Fibroblast of villous mesenchyme (primary cell): ENCODE measurements around the genes PDIA5 and KALRN.

DNA sequence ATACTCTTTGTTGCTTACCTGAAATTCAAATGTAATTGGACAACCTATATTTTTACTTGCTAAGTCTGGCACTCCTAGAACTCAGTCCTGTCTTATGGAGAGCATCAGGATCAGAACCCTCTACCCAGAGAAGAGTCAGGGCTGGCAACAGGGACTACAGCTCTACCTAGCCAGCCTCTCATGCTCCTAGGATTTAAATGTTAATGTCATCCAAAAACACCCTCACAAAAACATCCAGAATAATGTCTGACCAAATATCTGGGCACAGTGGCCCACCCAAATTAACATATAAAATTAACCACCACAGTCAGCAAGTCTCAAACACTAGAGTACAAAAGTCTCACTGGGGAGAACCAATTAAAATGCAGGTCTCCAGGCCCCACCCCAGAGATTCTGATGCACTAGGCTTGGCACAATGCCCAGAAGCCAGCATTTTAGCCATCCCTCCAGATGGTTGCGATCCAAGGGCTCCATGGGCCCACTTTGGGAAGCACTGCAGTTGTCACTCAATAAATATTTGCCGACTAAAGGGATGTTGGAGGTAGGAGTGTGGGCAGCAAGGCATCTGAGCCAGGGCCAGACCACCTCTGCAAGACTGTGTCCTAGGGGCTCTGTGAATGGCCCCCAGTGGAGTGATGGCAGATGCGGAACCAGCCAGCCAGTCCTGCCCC is 50.0 kb downstream of the SEMA5B start:
- CAGE, long polyA plus RNA: no peak

GRCh38 chr3:122993004-122993468 is 34.5 kb downstream of the SEMA5B start:
- CAGE, long polyA plus RNA: no peak

DNA sequence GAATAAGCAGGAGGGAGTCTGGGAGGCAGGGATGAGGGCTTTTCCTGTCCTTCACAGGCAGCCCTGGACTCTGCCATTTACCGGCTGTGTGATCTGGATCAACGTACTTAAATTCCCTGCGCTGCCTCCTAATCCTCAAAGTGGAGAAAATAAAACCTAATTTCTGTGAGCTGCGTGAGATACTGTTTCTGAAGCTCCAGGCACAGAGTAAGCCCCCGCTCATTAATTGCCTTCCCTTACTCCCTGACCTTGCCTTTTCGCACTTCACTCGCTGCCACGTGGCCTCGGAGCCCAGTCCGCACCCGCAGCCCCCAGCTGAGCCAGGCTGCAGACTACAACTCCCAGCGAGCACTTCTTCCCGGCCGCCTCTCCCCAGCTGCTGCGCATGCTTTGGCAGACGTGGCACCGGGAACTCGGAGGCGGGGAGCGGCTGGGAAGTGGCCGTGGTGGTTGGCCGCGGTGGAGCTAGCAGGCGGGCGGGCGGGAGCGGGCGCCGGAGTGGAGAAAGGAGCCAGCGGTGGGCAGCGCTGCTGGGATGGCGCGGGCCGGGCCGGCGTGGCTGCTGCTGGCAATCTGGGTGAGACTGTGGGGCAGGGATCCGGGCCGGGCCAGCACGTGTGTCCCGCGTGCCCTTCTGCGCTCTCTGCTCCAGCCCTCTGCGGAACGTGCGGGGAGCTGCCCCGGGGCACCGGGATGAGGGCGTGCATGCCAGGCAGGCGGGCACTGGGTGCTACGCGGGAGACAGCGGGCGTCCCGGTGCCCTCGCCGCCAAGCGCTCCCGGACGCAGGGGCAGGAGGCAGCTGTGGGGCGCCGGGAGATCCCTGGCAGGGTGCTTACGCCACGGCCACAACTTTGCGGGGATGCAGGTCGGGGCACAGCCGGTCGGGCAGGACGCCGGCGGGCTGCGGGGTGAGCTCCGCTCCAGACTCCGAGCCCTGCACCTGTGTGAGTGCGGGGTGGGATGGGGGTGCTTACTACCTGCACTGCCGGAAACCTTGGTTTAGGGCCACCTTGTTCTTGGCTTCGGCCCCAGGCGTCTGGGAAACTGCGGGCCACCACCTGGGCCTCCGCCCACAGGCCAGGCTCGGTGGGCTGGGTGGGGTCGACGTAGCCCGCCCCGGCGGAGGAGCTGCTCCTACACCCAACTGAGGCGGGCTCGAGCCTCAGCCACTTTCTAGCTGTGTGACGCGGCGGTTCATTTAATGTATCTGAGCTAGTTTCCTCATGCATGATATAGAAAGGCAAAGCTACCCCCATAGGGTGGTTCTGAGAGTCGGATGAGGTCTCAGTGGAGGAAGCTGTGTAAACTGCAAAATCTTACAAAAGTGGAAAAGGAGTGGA is at the start of gene PDIA5:
Gene PDIA5, plus strand, starts transcription at position 396 of the 1,342 bp plus-strand sequence.
- CAGE, long polyA plus RNA: no peak

- CAGE, long polyA plus RNA: no peak
Observed at GRCh38 chr3:123209298-123210276, 7.8 kb downstream of the SEC22A start.

GRCh38 chr3:123210277-123211556 is 9.0 kb downstream of the SEC22A start:
- CAGE, long polyA plus RNA: no peak

DNA sequence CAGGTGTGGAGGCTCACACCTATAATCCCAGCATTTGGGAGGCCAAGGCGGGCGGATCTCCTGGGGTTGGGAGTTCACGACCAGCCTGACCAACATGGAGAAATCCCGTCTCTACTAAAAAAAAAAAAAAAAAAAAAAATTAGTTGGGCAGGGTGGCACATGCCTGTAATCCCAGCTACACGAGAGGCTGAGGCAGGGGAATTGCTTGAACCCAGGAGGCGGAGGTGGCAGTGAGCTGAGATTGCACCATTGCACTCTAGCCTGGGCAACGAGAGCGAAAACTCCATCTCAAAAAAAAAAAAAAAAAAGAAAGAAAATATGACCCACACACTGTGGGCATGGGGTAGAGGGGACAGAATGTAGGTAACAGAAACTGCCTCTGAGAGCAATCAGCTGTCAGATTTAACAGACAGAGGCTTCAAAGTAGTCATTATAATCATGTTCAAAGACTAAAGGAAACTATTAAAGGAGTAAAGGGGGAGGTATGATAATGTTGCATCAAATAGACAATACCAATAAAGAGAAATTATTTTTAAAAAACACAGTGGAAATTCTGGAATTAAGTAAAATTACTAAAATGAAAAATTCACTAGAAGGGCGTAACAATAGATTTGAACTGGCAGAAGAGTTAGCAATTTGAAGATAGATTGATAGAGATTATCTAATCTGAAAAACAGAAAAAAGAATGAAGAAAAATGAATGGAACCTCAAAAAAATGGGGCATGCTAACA is 26.7 kb downstream of the SEC22A start:
- CAGE, long polyA plus RNA: no peak

DNA sequence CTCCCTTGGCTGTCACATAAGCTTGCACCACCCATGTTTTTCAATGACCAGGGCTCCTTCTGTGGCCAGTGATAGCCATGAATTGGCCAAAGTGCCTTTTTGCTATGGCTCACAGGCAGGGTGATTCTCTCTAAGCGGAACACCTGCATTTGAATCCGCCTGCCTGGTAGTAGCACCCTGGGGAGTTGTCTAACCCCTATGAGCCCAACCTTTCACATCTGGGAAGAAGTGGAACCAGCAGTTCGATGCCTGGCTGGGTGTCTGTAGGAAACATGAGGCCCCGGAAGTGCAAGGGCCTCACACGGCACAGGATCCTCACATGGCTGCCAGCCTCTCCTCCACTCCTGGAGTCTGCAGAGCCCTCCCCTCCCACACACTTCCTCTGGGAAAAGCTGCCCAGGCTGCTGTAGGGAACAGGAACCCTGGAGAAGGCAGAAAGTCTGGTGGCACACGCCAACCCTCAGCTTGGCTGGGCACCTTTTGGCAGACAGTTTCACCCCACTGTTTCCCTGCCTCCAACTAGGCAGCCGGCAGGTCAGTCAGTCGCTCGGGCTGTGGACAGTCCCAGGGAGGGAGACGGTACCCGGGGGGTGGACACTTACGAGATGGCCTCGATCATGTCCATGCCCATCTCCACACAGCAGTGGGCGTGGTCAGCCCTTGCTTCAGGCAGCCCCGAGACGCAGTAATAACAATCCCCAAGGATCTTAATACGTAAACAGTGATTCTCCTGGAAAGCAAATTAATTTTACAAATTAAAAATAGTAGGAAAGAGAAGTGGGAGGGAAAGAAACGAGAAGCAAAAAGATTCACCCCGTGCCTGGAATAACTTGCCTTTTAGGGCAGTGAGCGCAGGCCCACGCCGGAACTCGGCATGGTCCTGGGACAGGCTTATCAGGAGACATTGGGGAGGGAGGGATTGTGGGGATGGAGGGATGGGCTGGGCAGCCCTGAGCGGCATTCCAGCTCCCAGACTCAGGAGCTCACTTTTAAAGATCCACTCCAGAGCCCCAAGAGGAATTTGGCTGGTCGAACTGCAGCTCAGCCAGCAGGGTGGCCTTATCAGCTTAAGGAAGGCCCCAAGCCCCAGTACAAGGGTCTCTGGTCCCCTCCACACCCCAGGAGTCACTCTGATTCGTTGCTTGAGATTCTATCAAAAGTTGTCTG is 118.2 kb downstream of the ADCY5 start:
- CAGE, long polyA plus RNA: no peak

DNA sequence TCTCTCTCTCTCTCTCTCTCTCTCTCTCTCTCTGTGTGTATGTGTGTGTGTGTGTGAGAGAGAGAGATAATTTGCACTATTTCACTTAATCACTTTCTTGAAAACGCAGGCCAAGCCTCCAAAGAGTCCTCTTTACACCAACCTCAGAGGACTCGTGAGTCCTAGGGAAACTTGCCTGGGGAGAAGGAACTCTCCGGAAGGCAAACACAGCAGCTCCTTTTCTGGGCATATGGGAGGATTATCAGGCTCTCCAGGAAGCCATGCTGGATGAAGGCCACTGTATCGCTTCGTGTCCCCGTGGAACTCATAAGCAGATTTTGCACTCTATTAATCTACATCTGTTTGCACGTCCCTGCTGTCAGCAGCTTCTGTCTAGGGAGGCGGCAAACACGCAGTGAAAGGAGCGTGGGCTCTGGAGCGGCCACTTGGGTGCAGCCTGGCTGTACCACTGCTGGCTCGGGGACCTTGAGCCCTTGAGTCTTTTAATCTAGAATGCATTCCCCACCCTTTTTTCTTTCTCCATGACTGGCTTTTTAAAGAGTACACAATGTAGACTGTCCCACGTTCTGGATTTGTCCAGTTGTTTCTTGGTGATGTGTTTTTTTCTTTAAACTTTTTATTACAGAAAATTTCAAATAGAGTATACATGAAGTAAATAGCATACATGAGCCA is 102.1 kb downstream of the ADCY5 start:
- CAGE, long polyA plus RNA: no peak

DNA sequence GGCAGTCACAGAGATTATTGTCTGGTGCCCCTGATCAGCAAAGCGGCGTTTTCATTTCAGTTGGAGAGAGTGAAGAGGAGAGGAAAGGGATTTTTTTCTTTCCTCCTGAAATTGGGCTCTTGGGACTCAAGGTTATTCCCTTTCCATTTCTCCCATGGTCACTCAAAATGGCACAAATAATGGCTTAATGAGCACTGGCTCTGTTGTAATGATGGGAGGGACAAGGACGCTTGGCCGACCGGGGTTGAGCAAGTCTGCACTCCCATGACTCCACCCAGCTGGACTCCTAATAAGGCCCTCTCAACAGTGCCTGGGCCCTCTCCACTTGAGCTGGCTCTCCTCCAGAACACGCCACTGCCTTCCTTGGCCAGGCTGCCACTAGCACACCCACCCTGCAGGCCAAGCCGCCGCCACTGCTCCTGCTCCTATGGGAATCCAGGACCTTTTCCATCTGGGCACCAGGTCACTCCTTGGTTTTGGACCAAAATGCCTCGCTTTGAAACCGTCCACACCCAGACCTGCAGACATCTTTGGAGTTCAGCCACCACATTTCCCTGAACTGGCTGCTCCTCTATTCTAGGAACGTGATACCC is 42.3 kb downstream of the ADCY5 start:
- CAGE, long polyA plus RNA: no peak

GRCh38 chr3:123411843-123412410 is 37.0 kb downstream of the ADCY5 start:
- CAGE, long polyA plus RNA: no peak

- CAGE, long polyA plus RNA: no peak
Observed at GRCh38 chr3:123416043-123416962, 32.6 kb downstream of the ADCY5 start.

GRCh38 chr3:123522779-123523235 is 62.0 kb downstream of the HACD2 start:
- CAGE, long polyA plus RNA: no peak

- CAGE, long polyA plus RNA: no peak
Observed at GRCh38 chr3:123586852-123587476, 2.1 kb upstream of the HACD2 start.

DNA sequence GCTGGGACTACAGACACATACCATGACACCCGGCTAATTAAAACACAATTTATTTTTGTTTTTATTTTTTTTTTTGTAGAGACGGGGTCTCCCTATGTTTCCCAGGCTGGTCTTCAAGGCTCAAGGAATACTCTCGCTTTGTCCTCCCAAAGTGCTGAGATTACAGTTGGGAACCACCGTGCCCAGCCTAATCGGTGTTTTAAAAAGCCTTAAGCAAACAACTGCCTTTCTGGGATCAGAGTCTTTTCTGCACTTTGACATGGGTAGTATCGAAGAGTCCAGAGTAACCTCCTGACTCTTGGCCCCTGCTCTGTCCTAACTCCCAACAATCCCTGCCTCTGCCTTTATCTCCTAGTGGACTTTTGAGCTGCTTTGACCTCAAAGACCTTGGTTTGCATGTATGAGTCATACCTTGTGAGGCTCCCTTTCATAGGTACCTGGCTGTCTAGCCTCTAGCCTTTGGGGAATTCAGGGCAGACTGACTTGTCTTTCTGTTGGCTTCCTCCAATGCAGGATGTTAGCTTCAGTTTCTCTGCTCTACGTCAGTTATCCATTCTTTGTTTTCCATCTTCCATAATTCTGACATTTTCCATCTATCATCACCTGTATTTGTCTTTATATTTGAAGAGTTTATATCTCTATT is 21.0 kb upstream of the HACD2 start:
- CAGE, long polyA plus RNA: no peak

DNA sequence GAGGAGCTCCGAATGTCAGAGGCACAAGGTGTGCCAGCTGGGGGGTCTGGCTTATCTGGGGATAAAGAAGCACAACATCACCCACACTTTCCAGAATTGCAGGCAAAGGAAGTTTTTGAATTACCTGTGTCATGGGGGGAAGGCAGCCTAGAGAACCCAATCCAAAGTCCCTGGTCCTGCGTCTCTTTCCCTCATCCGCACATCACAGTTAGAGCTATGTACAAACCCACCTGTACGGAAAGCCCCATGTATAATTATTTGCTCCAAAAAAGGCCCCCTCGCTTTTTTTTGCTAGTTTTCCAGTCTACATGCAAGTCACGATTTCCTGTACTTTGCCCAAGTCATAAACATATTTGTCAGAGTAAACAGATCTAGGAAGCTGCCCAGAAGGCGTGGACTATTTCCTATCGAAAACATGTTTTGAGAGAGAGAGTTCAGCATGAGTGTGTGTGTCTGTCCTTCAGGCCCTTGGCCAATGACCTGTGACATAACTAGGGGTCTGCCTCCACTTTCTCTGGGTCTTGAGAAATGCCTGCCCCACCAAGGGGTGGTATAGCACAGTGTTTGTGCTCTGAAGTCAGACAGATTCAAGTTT is 72.6 kb upstream of the HACD2 start:
- CAGE, long polyA plus RNA: no peak

GRCh38 chr3:123676898-123677610 is 92.2 kb upstream of the HACD2 start:
- CAGE, long polyA plus RNA: no peak

GRCh38 chr3:123792635-123792834 is 91.6 kb downstream of the MYLK start:
- CAGE, long polyA plus RNA: no peak

DNA sequence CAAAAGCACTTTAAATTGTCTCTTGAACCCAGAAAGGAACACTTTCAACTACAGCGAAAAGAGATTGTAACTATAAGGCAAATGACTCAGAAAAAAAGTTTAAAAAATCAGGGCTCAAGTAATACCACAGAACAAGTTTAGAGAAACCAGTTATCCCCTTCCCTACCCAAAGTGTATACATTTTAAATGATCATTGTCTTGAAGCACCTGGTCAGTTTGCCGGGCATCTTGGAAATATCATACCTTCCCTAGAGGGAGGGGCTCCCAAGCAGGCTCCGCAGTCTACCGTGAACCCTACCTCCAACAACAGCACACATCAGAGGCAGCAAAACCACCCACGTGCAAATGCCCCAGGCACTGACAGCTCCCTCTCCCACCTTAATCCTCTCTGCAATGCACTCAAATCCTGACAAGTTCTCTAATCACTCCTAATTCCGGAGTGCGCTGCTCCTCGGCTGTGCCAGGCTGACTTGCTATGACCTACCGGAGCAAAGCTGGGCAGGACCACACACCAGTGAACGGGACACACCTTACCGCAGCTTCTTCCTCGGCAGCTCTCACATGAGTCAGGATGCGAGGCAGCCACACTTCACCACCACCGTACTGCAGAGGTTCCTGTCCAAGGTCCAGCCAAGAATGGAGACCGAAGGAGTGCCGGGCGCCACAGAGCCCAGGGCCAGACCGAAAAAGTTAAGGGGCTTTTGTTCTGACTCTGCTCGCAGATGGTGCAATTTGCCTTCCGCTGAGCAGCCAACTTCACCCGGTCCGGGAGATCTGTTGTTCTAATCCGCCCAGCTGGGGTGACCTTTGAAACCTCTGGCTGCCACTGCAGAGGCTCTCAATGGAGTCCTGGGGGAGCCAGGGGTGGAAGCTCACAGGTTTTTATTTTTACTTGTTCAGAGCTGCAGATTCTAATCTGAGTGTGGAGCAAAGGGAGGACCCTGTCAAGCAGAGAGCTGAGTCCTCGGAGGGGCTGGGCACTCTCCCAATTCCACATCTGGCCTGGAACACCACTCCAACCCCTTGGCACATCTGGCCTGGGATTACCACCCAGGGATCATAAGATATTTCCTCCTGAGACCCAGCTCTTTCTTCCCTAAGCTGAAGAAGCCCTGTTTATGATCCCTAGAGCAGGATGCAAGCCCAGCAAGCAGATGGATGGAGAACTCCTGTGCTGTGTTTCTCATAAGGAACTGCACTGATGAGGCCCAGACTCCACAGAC is 84.4 kb downstream of the MYLK start:
- CAGE, long polyA plus RNA: no peak

DNA sequence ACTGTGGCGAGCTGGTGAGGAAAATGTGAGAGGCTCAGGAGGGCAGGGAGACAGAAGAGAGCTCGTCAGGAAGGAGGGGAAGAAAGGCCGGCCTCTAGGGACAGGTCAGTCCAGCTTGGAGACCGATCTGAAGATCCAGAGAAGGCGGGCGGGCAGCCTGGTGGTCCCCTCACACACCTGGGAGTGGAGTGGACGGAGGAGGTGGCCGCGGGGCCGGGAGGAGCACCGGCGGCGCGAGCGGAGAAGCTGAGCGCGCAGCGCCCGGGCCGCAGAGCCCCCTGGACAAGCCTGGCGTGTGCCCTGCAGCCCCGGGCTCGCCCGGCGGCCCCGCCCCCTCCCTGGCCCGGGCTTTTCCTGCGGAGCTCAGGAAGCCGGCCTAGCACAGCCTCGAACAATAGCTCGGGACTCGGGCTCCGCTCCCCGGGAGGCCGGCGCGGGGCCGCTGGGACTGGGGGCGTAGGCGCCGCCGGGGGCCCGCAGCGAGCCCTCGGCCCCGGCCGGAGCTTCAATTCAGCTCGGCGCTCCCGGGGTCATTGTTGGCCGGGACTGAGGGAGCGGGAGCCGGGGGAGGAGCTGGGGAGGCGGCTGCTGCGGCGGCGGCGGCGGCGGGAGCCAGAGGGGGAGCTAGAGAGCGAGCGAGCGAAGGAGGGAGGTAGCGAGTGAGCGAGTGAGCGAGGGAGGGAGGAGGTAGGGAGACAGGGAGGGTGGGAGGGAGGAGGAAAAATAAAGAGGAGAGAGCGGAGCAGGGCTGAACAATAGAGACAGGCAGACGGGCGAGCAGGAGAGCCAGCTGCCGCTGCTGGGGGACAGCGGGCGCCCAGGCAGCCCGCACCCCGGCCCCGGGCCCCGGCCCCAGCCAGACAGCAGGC is at the start of gene KALRN:
Gene KALRN, plus strand, starts transcription at position 755 of the 869 bp plus-strand sequence.
- CAGE, long polyA plus RNA: no peak

DNA sequence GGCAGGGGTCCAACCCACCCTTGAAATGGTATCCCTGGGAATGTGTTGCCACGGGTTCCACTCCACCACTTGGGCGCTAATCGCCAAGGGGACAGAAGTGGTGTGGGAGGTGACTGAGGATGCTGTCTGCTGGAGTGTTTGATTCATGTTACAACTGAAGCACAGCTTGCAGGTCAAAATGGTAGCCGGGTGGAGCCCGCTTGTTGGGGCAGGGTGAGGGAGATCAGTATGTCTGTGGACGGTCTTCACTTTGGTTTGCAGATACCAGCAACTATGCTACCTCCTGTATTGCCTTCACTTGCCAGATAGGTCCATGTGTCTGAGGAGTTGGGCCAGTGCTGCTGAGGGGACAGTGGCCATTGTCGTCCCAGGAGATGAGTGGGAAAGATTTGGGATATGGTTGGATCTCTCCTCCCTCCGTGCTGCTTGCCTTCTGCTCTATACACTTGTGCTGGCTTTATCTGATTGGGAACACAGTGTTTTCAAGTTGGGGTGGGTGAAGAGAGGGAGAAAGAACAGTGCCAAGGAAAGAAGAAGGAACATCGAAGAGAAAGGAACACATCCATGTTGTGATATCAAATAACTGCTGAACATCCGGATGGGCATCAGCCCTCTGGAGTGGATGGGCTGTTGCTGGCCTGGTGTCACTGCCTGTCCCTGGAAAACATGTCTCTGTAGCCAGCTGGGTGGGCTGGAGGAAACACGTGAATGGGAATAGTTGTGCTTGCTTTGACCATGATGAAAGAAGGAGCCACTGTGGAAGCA is 58.0 kb downstream of the KALRN start:
- CAGE, long polyA plus RNA: no peak